Bronchial epithelial cell (primary cell): ENCODE data around the genes MOCS1 and OARD1.

DNA sequence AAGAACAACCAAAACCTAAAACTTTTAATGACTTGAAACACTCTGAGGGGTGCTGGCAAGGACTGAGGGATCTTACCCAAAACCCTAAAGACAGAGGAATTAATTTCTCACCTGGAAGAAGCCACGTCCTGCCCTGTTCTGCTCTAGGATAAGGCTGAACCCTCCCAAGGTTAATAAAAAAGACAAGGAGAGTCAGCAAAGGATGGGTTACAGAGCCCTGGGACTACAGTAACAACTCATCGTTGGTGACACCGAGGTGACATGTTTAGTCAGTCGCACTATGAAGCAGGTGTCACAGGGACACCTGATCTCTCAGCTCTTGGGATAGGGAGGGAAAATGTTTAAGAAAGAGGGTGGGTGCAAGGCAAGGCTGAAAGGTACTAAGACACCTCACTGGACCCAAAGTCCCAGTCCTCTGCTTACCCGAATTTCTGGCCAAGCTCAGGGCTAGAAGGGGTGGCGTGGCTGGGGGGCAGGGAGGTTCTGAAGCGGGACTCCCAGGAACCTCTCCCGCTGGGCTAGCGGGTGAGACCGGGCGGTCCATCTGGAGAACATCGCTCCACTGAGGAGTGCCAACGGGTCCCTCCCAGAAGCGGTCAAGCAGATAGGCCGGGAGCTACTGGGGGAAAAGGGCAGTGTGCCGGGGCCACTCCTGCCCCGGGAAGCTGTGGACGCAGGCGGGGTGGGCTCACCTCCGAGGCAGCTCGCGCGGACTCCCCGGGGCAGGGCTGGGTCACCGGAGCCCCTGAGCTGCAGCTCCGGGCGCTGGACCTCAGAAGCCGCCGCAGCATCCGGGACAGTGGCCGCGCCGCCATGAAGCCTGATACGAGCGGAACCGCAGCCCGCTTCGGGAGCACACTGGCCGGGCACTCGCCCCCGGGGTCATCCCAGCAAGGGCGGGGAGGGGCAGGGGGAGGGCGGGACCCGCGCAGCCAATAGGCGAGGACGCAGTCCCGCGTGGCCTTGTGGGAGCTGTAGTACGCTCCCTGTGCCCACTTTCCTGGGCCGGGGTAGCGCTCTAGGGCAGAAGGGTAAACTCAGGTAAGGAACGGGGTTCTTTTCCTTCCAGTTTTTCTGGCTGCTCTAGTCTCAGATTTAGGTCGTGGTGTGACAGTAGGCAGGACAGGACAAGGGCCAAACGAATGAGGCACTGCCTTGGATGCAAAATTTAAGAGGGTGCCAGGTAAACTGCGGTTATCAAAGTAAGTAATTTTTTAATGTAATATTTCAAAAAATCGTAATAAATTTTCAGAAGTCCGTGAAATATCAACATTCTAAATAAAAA is at the start of gene MOCS1:
MOCS1 (minus strand) TSS at position 860 of the 1,285 bp plus-strand sequence.
- RRBS, 2 experiments = 2 to 5% methylated on average over 24 of the region's 58 CpGs

DNA sequence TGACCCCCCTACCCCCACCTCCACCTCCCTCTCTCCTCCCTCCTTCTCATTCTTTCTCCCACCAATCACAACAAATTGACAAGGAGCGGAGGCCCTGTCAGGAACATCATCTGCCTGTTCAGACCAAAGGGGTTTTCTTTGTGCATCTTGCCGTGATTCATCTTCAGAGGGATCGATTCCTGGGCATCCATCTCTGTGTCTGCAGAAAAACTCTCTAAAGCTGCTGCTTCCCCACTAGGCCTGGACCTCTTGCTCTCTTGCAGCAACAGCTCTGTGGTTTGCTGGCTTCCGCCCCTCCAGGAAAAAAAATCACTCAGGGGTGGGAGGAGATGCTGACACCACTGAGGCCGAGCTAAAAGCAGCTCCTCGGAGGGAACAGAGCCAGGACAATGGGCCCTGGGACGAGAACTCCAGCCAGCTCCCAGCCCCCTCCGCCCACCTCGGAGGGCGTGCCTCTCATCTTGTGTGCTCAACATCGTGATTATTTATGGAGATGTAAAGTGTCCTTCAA is 53.3 kb upstream of the LRFN2 start:
- RRBS, 2 experiments = no CpG with 5 or more reads among the region's 11 CpGs

GRCh38 chr6:41040265-41041156 is 1.5 kb upstream of the UNC5CL start:
- RRBS, 2 experiments = no CpG with 5 or more reads among the region's 5 CpGs

GRCh38 chr6:41060129-41060539 is 7.1 kb downstream of the APOBEC2 start:
- RRBS, 2 experiments = no CpG with 5 or more reads among the region's 2 CpGs

GRCh38 chr6:41072181-41072707 is at the start of gene OARD1:
OARD1 (minus strand) TSS chr6:41072356.
- RRBS, 2 experiments = 1 to 2% methylated on average over 14 of the region's 42 CpGs

DNA sequence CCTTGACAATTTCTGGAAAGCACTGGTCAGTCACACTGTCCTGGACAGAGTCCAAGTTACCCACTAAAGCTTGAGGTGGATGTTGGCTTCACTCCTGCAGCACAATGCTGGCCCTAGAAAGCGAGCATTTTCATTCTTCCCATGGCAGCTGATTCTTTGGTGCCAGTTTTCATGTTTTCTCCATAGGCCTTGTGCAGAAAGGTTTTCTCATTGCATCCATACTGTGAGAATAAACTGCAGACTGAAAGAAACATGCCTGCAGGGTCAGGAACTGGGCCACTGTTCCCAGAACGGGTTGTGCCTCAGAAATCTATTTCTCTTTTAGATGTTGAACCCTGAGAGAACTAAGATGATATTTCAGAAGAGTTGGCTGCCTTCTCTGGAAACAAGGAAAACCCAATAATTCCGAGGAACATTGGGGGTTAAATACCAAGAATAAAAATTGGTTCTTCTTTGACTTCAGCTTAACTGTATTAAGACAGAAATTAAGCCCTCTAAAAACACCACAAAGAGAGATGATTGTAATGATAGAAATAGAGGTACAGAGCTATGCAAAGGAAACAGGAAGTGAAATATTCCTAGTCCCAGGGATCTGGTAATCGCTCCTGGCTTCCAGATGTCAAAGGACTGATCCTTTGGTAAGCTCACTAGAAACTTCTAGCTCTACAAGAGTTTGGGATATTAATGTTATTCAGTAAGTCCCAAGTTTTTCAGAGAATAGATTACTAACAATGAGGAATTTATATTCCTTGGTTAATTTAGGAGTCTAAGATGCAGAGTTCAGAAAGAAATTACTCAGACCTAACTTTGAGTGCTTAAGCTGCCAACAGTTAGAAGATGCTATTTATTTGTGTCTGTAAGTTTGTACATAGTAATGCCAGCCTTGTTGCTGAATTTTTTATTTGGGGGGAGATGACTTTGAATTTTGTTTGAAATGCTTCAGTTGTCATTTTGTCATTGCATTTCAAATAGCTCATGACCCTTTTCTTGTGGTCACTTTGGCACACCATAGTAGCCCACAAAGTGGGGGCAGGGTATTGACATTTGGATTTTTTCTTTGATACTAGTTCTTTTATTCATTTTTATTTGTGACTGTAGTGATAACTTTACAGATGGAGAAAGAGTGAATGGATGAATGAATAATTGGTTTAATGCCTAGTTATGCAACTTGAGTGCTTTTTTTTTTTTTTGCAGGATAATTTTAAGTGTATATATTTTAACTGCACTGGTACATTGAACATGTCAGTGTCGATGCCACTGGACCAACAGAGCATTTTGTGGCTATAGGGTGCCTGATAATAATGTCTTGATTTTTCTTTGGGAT is 26.2 kb downstream of the NFYA start:
- RRBS, 2 experiments = no CpG with 5 or more reads among the region's 5 CpGs

GRCh38 chr6:41103945-41104635 is 31.3 kb downstream of the NFYA start:
- RRBS, 2 experiments = no CpG with 5 or more reads among the region's 3 CpGs

- RRBS, 2 experiments = no CpG with 5 or more reads among the region's 15 CpGs
Observed at GRCh38 chr6:41271538-41272587, 14.6 kb downstream of the TREM1 start.

GRCh38 chr6:41273798-41274240 is 12.7 kb downstream of the TREM1 start:
- RRBS, 2 experiments = no CpG with 5 or more reads among the region's 5 CpGs

GRCh38 chr6:41371223-41371941 is 36.0 kb downstream of the NCR2 start:
- RRBS, 2 experiments = 21 to 22% methylated on average over 27 of the region's 41 CpGs

DNA sequence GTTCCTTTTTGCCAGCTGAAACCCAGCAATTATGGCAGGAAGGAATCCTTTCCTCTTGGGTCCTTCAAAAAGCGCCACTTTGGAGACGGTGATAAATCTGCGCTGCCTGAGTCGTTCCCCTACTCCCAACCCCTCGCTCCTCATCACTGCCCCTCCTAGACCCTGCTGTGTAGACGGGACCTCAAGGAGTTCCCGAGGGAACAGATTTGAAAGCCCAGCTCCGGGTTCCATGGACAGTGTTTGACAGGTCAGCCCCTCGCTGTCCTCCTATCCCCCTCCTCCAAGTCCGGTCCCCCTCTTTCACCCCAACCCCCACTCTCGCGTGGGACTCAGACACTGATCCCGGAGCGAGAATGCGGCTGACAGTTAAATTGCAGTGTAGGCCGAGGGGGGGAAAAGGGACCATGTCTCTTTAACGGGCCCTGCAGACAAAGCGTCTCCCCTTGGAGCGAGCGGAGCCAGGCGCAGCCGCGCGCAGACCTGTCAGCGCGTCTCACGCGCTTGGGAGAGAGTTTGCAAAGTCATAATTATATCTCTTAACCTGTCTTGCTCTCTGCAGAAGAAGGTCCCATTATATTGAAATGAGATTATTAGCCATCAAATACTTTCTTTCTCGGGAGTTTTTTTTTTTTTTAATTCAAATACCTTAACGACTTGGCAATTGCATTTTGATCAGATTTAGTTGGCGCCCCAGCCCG is 39.7 kb downstream of the NCR2 start:
- RRBS, 2 experiments = 7 to 12% methylated on average over 6 of the region's 32 CpGs

DNA sequence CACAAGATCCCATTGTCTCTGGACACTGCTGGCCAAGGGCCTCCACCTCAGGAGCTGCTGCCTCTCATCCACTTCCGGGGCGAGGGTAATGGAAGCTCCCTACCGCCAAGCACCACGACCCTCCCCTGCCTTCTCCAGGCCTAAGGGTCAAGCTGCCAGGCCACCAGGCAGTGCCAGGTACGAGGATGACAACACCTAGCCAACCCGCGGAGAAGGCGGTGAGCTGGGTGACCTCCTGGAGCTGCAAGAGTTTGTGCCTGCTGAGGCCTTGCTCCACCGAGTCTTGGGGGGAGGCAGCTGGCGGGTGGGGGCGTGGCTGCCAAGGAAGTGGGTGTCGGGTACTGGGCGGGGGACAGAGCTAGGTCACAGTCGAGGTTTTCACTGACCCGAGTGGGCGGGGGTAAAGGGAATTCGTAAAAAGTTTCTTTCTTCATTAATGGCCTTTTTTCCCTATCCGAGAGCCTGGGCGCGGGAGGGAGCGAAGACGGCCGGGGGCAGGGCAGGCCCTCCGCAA is 43.3 kb upstream of the FOXP4 start:
- RRBS, 2 experiments = no CpG with 5 or more reads among the region's 24 CpGs

- RRBS, 2 experiments = no CpG with 5 or more reads among the region's 13 CpGs
Observed at GRCh38 chr6:41565622-41565980, 19.4 kb downstream of the FOXP4 start.

GRCh38 chr6:41567165-41567490 is 20.9 kb downstream of the FOXP4 start:
- RRBS, 2 experiments = no CpG with 5 or more reads among the region's 1 CpG

- RRBS, 2 experiments = no CpG with 5 or more reads among the region's 12 CpGs
Observed at GRCh38 chr6:41584591-41585371, 38.6 kb downstream of the FOXP4 start.

DNA sequence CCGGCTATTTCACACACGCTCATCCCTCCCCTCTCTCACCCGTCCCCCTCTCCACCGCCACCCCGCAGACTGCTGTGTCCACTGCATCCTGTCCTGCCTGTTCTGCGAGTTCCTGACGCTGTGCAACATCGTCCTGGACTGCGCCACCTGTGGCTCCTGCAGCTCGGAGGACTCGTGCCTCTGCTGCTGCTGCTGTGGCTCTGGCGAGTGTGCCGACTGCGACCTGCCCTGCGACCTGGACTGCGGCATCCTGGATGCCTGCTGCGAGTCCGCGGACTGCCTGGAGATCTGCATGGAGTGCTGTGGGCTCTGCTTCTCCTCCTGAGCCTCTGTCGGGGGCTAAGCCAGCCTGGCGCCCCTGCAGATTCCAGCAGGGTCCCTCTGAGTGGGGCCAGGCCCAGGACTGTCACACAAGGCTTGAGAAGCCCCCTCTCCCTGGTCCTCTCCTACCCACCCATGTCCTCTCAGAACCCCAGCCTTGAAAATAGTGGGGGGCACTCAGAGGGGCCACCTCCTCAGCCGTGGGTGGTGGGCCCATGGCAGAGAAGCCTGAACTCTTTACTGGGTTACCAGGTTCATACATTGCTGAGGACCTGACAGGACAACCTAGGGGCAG is 15.1 kb downstream of the MDFI start:
- RRBS, 2 experiments = no CpG with 5 or more reads among the region's 22 CpGs

- RRBS, 2 experiments = no CpG with 5 or more reads among the region's 4 CpGs
Observed at GRCh38 chr6:41719630-41720328, 15.6 kb downstream of the TFEB start.

DNA sequence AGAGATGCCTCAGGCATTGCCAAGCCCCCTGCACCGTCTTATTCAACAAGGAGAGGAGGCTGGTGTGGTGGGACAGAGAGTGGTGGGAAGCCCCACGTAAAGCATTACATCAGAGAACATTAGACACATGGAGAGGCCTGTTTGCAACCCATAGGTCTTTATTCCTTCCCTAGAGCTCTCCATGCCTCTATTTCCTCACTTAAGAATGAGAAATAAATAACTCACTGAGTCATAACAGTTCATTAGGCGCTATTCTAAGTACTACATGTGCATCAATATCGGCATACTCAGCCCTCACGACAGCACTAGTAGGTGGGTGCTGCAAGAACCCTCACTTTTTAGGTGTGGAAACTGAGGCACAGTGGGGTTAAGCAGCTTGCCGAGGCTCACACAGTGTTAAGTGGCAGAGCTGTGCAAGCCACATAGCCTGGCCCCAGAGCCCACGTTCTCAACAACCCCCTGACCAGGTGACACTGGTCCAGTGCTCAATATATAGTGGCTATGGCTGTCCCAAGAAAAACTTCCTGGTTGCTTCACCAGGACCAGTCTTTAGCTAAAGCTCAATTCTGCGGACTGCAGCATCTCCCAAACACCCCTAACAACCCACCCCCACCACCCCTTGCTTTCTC is 4.4 kb downstream of the TFEB start:
- RRBS, 2 experiments = no CpG with 5 or more reads among the region's 8 CpGs

DNA sequence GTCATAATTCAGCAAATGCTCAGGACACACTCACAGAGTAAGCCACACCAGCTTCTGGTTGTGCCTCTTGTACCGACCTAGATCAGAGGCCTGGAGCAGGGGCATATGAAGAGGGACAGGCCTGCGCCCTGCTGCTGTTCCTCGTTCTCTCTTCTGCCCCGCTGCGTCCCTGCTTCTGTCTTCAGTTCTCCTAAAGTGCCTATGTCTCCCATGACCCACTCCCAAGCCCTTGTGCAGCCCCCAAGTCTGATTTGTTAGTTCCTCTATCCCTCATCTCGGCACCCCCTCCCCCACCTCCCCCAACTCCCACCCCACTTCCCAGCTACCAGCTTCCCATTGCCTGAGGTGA is 1.0 kb upstream of the PGC start:
- RRBS, 2 experiments = no CpG with 5 or more reads among the region's 6 CpGs

- RRBS, 2 experiments = no CpG with 5 or more reads among the region's 14 CpGs
Observed at GRCh38 chr6:41784408-41785422, 2.8 kb upstream of the TOMM6 start.